Myometrial cell (primary cell): ENCODE data around the genes STRN and PRKD3.

- RAMPAGE, long total RNA, result no peak
These were observed at the start of gene STRN for GRCh38 chr2:36965585-36966750. TSS of gene STRN (minus strand) at chr2:36966536.

DNA sequence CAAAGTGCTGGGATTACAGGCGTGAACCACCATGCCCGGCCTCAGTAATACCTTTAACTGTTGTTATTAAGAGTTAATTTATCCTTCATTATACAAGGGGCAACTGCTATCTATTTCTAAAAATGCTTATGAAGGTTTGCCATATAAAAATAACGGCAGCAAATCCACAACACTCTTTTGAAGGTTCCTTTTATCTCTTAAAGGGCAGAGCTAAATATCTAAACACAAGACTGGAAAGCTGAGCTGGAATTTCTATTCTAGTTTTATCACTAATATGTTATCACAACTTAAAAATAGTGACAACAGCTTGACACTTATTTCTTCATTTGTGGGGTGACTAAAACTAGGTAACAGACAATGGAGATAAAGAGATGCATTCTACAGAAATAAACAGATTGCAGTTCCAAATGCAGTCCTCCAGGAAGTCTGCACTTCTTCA is 53.8 kb upstream of the STRN start:
- RAMPAGE, long total RNA, result no peak

GRCh38 chr2:37227657-37228004 is 3.8 kb downstream of the CEBPZ start:
- RAMPAGE, long total RNA, result no peak

DNA sequence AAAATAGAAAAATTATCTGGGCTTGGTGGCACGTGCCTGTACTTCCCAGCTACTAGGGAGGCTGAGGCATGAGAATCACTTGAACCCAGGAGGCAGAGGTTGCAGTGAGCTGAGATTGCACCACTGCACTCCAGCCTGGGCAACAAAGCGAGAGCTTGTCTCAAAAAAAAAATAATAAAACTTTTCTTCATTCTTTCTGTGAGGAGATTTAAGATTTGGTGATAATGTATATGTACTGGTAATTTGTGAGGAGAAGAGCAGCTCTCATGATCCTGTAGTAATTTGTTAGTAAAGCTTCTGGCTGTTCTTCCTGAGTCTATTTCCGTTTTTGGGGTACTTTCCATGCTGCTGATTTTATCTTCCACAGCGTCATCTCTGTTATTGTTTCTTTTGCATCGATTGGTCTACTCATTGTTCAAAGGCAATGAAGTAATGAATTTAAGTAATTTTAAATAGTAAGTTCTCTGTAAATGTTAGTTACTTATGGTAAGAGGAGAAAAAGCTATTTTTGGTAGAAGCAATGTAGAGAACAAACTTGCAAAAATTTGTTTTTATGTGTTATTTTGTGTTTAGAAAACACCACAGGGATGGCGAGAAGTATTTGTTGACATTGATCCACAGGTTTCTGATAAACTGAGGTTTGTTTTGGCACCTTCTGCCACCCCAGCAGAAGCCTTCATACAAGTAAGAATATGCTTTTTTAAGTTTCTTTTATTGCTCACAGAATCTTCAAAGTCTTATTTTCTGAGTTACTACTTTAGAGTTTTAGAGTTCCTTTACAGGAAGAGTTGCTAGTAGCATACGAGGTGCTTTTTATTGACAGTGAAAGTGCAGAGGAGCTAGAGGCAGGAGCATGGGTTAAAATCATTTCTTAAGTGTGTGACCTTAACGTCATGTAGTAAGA is 12.1 kb downstream of the NDUFAF7 start:
- RAMPAGE, long total RNA, result no peak

- RAMPAGE, long total RNA, result start-site peak on the minus strand at chr2:37324726-37324805, 356 and 292 reads in 2 replicates
These were observed at the start of gene PRKD3 for GRCh38 chr2:37324191-37324840. TSS of gene PRKD3 (minus strand) at chr2:37324833.

GRCh38 chr2:37326356-37326695 is 1.7 kb upstream of the PRKD3 start:
- RAMPAGE, long total RNA, result no peak

DNA sequence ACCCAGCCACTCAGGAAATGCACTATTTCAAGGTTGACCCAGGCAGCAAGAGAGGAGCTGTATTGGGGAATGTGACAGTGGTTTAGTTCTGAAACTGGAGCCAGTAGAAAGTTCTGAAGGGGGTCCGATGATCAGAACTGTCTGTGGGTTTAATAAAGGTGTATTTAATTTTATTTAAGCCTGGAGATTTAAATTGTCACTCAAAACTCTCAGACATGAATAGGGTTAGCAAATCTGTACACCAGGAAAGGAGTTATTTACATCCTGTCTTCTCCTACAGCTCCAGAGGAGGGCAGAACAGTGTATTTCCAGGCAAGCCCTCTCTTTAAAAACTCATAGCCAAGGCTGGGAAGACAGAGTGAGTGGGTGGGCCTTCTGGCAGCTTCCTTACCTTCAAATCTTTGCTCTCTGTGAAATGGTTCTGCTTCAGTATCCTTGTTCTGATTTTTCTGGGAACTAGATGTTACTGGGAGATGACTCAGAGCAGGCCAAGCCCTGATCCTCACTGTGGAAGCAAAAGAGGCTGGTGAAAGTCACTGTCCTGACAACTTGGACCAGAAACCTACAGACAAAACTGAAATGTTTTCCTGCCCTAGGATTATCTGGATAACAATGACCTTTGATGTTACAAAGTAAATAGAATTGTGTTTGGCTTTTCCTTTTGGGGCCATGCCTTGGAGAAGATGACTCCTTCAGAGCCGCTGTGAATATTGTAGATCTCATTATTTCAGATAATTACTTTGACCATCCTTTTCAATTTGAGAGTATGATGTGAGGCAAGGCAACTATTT is 899 bp upstream of the QPCT start:
- RAMPAGE, long total RNA, result no peak

GRCh38 chr2:37375969-37377232 is 32.0 kb downstream of the QPCT start:
- RAMPAGE, long total RNA, result no peak

GRCh38 chr2:37425351-37425914 is 81.0 kb downstream of the QPCT start:
- RAMPAGE, long total RNA, result no peak

- RAMPAGE, long total RNA, result no peak
These were observed 100.6 kb downstream of the CDC42EP3 start for GRCh38 chr2:37570912-37571238.

GRCh38 chr2:37646018-37646378 is 25.4 kb downstream of the CDC42EP3 start:
- RAMPAGE, long total RNA, result no peak

- RAMPAGE, long total RNA, result no peak
These were observed 82.3 kb upstream of the CDC42EP3 start for GRCh38 chr2:37753646-37754254.

DNA sequence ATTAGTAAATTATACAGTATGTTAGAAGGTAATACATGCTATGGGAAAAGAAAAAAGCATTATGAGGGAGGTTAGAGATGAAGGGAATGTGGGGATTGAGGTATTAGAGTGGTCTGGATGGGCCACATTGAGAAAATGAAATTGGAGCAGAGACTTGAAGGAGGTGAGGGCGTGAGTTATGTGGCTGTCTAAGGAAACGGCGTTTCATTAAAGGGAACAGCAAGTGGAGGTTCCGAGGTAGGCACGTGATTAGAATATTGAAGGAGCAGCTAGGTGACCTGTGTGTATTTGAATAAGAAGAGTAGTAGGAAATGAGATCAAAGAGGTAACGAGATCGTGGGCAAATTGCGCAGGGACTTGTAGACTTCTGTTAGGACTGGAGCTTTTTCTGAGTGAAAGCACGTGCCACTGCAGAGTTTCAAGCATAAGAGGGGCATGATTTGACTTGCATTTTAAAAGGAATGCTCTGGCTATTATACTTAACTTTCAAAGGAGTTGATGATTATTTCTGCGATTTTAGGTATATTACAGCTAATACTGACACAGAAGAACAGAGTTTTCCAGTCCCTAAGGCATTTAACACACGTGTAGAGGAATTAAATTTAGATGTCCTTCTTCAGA is 48.5 kb downstream of the RMDN2 start:
- RAMPAGE, long total RNA, result no peak

DNA sequence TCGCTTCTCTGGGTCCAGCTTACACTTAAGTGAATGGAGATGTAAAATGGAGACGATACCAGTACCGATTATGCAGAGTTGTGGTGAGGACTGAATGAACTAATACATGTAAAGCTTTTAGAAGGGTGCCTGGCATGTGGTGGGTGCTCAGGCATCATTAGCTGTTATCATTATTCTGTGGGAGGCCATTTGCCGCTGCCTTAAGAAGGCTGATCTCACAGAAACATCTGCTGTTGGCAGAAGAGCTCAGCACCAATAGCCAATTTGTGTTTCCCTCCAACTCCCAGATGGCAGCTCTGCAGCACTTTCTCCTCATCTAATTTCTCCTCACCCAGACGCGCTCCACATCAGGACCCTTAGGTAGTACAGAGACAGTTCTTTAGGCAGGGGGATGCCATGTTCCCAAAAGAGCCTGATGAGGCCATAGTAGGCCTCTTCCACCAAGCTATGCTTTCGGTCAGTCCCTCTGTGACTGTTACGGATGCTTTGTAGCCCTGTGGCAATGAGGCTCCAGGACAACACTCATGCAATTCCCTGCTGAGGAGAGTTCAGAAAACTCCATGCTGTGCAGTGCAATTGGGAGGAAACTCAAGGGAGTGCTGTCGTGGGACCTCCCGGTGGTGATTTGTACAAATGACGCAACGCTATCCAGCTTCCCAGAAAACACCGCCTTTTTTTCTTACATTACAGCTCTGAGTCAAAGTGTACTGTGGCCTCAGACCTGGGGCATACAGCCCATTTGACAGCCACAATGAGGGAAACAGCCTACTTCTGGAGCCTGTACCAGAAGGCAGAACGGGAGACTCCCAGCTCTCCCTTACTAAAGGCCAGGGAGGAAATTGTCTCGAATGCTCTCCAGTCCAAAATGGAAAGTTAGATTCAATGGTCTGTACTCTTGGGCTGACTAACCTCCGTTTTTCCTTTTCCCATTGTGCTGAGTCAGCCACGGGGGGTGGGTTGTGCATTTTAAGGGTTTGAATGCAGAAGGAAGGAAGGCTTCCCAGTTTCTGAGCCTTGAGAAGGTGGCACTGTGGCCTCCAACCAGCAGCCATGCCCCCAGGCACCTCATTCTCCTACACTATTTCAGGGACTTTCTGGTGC is 16.1 kb upstream of the CYP1B1 start:
- RAMPAGE, long total RNA, result no peak

- RAMPAGE, long total RNA, result no peak
These were observed 33.7 kb upstream of the CYP1B1 start for GRCh38 chr2:38109353-38110338.

- RAMPAGE, long total RNA, result no peak
These were observed 40.7 kb upstream of the CYP1B1 start for GRCh38 chr2:38116650-38117145.

GRCh38 chr2:38187536-38188252 is 111.7 kb upstream of the CYP1B1 start:
- RAMPAGE, long total RNA, result no peak

DNA sequence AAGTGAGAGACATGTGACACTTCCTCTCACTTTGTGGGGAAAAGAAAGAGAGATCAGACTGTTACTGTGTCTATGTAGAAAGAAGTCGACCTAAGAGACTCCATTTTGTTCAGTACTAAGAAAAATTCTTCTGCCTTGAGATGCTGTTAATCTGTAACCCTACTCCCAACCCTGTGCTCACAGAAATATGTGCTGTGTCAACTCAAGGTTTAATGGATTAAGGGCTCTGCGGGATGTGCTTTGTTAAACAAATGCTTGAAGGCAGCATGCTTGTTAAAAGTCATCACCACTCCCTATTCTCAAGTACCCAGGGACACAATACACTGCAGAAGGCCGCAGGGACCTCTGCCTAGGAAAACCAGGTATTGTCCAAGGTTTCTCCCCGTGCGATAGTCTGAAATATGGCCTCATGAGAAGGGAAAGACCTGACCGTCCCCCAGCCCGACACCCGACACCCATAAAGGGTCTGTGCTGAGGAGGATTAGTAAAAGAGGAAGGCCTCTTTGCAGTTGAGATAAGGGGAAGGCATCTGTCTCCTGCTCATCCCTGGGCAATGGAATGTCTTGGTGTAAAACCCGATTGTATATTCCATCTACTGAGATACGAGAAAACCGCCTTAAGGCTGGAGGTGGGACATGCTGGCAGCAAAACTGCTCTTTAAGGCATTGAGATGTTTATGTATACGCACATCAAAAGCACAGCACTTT is 99.2 kb downstream of the ATL2 start:
- RAMPAGE, long total RNA, result no peak

DNA sequence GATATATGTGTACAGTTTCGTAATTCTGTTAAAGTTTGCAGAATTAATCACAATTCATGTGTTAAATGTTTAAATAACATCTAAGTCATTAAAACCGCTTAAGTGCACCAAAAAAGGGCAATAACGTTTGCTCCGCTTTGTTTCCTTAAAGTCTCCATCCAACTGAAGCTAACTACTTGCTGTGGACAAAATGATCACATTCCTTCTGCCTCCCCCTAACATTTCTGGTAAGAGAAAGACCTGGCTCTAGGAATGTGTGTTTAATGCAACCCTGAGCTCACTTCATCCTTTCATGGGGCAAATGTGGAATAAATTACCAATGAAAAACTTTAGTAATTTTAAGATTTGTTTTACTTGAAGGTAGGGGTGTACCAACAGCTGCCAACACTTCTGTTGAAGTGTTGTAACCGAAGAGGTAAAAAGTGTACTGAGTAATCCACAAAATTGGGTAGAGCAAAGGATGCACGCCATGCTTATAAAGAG is 1.3 kb downstream of the HNRNPLL start:
- RAMPAGE, long total RNA, result no peak

DNA sequence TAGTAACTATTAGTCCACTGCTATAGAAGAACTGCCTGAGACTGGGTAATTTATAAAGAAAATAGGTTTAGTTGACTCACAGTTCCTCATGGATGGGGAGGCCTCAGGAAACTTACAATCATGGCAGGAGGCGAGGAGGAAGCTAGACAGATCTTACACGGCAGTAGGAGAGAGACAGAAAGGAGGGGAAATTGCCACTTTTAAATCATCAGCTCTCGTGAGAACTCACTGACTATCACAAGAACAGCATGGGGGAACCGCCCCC is 5.3 kb downstream of the GALM start:
- RAMPAGE, long total RNA, result no peak